Foreskin keratinocyte (primary cell): ENCODE measurements around a stretch of chr5.

GRCh38 chr5:96614178-96614868 is 47.9 kb upstream of the CAST start:
- RAMPAGE, total RNA = no peak

DNA sequence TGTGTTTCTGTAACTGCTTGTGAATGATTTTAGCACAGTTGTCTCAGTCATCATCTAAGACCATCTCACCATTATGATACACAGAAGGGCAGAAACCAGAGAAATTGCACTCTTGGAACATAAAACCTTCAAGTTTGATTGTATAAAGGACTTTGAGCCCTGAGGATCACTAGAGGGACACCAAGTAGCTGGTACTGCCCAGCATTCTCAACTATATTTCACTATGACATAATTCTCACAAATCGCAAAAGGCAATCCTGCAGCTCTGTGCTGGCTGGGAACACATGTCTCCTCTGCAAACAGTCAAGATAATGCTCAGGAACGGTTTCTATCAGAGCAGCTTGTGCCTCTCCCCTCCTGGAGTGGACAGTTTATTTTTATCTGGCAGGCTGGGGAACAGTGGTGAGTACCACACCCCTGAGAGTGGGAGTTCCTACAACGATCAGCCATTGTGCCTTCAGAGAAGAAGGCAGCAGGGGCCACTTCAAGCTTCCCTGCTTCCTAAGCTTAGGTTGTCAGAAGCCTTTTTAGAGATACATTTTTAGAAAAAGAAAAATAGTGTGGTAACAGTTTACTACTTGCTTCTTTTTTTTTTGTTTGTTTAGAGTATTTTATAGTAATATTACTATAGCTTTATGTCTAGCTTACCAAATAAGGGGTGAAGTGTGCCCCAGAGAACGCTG is 65.8 kb downstream of the ERAP1 start:
- RAMPAGE, total RNA = no peak

GRCh38 chr5:96742438-96743022 is 65.2 kb downstream of the ERAP1 start:
- RAMPAGE, total RNA = no peak

DNA sequence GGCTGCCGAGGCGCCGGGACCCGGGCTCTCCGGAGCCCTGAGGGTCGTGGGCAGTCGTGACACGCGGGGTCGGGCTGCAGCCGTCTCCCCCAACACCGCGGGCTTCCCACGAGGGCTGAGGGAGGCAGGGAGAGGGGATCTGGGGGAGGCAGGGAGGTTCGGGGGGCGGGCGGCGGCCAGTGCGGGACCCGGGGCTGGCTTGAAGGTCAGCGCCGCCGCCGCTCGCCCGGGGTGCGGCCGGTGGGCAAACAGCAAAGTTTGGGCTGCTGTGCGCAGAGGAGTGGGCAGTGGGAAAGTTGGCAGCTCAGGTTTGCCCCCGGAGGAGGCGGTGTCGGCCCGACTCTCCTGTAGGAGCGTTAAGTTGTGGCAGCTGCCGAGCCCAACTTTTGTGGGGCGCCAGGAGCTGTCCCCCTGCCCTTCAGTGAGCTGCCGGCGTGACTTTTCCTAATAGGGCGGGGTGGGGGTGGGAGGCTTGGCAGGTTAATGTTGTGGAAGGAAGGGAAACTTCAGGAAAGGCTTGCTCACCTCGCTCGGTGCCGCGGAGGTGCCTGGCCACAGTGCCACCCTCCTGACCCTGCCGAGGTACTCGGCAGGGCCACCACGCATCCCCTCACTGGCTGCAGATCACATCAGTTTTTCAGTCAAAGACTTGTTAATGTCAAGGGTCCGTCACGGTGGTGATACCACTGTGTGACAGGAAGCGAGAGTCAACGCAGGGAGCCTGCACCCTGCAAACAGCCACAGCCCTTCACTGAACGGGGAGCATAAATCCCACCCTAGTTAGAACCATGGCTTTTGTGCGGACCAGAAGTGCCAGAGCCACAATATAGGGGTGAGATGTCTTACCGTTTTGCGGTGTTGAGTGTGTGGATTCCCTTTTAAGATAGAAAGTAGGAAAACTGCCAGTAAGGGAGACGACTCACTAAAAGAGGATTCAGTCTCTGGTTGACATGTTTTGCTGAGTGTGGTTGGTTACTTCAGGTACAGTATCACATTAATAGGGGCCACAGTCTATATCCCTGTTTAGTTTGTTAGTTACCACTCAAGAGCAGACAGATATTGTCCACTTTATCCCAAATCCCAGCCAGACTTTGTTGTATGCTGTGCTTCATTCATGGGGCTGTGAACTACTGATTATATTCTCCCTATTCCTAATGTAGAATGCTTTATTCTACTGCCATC is 693 bp downstream of the LNPEP start:
- RAMPAGE, total RNA = no peak

- RAMPAGE, total RNA = no peak
Observed at GRCh38 chr5:96963134-96963611, 27.3 kb downstream of the LNPEP start.

GRCh38 chr5:97031974-97033206 is 96.5 kb downstream of the LNPEP start:
- RAMPAGE, total RNA = no peak

GRCh38 chr5:98546360-98546862 is 227.1 kb upstream of the RGMB start:
- RAMPAGE, total RNA = no peak

- RAMPAGE, total RNA = no peak
Observed at GRCh38 chr5:98769248-98769690, 4.2 kb upstream of the RGMB start.

DNA sequence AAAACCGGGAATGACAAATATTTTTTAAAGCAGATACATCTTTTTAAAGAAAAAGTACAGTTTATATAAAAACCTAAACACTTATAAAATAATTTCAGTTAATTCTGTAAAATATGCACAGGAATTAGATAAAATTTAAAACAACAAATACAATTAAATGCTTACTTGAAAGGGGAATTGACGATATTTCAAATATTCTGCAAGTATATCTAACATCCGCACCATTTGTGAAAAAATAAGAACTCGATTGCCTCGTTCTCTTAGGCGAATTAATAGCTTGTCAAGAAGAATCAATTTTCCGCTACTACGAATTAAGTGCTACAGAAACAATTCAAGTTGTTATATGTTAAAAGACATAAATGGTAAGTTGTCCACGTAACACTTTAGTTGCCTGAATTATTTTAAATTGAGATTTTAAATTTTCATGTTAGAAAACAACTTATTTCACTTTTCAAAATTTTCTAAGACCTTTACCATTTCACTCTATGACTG is 40.8 kb downstream of the CHD1 start:
- RAMPAGE, total RNA = no peak

GRCh38 chr5:98909060-98910383 is 19.3 kb downstream of the CHD1 start:
- RAMPAGE, total RNA = no peak

DNA sequence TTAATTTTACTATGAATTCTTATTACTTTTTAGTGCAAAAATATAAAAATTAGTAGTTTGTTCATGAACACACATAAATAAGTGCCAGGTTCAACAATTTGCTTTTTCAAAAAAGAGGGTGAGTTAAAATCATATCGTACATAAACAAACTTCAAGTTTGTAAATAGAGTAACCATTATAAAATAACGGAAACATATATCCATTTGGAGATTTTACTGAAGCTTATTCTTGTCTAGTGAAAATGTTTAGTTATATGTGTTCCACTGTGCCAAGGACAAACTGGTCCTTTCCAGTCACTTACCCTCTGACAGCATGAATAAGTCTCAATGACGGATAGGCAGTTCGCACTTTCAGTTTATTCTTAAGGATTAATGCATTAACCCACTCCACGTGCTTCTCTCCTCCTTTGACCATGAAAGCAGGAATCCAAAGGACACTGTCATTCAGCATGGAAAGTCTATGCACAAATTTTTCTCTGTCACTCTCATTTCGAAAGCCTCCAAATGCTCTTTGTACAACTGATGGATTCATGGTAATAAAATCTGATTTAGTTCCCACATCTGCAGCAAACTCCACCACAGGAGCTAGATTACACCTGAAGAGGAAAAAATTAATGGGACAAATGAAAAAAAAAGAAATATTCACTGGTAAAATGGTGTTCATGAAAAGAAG is 47.1 kb downstream of the ST8SIA4 start:
- RAMPAGE, total RNA = no peak

DNA sequence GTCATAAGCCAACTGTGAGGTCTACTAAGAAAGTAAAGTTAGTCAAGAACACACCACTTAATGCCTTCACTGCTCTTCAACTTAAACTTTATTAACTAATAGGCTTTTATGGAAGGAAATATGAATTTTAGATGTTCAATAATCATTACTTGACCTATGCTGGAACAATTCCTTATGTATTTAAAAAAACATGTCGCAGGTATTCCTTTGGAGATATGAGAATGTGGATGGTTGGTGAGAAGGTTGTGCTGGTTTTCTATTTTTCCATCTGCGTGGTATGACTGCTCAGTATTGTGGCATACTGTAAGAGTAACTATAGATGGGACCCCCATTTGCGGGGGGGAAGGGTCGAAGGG is 3.3 kb downstream of the ST8SIA4 start:
- RAMPAGE, total RNA = no peak

GRCh38 chr5:100902329-100903012 is 611 bp downstream of the ST8SIA4 start:
- RAMPAGE, total RNA = no peak

- RAMPAGE, total RNA = no peak
Observed at GRCh38 chr5:101942283-101942661, 353.8 kb downstream of the SLCO4C1 start.

DNA sequence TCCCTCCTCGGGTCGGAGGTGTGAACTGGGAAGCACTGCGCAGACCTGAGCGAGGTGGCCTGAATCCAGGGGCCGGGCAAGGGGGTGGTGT is 739 bp upstream of the PAM start:
- RAMPAGE, total RNA = no peak

DNA sequence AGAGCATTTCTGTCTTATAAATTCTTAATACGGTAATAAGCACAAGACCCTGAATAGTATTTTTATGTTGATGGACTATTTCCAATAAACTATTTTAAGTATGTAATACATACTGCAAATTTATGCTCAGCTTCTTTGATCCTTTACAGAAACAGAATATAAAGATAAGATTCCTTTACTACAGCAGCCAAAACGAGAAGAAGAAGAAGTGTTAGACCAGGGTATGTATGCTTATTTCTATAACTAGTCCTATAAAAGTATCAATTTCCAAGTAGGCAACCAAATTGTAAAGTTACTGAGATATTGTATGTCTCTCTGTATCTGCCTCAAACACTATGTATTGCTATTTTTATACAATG is 158.9 kb downstream of the GIN1 start:
- RAMPAGE, total RNA = no peak

- RAMPAGE, total RNA = no peak
Observed at GRCh38 chr5:103118733-103119174, 1.2 kb downstream of the GIN1 start.

DNA sequence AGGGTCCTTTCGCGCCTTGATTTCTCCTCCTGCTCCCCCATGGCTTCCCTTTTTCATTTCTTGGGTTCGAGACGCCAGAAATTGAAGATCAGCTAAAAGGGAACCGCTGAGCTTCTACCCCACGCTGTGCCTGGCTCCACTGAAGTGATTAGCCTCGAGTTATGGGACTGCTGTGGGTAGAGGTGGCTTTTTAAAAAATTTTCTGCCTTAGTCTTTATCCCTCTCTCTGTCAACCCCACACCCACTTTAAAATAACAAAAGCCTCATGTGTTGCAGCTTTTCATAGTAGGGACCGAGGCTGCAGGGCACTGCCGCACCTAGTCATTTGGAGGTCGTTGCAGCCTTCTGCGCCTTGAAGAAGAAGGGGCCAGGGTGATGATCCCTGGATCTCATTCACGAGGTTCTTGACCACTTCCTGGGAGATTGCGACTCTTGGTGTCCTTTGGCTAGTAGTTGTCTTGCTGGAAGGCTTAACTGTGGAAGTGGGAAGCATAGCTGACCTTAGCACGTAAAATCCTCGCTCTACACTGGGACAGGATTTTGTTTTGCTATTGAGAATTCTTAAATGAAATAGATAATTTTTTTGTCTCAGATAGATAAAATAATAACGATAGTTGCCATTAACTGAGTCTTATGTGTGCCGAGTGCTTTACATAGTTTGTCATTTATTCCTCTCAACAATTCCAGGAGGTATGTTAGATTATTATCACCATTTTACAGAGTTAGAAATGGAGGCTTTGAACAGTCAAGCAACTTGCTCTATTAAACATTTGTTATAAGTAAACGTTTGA is 761 bp downstream of the PPIP5K2 start:
- RAMPAGE, total RNA = no peak

GRCh38 chr5:105392895-105393364 is 1830.3 kb upstream of the NUDT12 start:
- RAMPAGE, total RNA = no peak

DNA sequence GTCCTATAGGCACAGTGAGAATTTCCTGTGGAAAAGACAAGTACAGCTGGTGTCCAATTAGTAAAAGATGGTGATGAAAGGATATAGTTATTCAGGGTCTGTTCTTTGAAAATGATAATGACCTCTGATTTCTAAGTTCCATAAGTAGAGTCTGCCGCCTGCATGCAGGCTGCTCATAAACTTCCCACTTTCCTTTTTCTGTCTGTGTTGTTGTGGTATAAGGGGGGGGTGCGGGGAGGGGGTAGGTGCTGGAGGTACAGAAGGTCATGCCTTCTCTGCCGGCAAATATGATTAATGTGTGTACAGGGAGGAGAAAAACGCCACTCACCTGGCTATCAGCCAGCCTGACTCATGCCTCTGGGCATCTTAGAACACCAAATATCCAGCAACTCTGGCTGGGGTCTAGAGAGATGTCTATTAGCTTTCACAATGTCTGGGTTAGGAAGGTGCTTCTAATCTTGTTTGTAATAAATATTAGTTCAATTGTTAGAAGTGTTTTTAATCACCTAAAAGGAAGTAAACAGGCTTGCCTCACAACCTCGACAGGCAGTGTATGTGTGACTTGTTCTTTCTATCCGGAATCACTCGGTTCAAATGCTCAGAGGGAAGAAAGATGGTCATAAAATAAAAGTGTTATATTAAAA is 128.3 kb downstream of the EFNA5 start:
- RAMPAGE, total RNA = no peak